ENCODE measurements around the gene ZNF277.

- PRO-cap: no peak
Measured at GRCh38 chr7:107077075-107077946, 32.8 kb downstream of the PRKAR2B start.

DNA sequence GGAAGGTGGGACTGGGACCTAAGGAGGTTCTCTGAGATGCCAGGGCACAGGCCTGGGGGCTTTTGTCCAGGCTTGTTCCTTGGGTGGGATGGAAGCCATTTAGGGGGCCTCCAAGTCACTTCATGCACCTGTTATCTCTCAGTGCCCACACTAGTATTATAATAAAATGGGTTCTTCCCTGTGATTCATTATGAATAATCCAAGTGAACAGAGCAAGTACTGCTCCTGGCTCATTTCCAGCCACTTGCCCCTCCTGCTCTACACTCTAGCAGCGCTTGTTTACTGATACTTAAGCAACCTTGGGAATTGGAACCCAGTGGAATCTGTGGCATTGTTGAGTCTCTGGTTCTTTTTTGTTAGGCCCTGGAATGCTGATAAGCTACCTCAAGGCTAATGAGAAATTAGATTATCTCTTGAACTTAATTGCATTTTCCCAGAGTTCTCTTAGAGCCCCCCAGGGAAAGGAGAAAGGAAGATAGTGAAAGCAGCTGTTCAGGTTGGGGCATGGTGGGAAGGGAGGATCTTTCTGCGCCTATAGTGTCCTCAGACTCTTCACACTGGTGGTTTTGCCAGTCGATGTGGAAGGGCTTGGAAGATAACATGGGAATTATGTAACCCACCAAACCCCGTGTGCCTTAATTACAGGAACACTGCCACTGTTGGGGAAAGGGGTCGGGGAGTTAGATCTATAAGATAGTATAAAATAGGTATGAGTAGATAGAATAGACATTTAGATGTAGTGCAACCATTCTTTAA, 34.1 kb downstream of the PRKAR2B start:
- PRO-cap: no peak

DNA sequence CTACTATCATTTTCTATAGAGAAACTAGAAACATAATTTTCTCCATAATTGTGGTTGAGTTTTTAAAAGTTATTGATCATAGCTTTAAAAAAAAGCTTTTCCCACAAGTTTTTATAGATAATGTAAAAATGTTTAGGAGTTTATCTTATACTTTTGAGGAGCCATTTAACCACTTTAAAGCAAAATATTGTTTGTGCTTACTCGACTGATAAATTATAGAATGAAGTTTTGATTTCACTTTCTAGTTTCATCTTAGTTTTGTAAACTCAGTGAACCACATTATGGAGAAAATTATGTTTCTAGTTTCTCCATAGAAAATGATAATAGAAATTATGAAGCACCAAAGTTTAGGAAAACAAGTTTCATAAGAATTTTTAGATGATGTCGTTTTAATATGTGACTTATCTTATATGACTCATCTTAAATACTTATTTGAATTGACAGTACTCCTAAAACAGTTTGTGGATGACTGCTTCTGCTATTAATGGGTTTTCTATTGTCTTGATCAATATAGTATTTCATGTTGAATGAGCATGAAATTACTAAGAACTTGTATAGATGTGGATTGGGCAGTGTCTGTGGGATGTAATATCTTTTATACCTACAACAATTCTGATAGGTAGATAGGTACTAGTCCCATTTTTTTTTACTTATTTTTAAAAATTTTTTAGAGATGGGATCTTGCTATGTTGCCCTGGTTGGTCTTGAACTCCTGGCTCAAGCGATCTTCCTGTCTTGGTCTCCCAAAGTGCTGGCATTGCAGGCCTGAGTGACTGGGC, 3.5 kb downstream of the HBP1 start:
- PRO-cap: no peak

GRCh38 chr7:107234486-107234720, 65.6 kb downstream of the HBP1 start:
- PRO-cap: no peak

- PRO-cap: no peak
Measured at GRCh38 chr7:107286860-107287527, 118.2 kb downstream of the HBP1 start.

- PRO-cap: no peak
Measured at GRCh38 chr7:107387447-107388077, 82.3 kb upstream of the GPR22 start.

- PRO-cap: no peak
Measured at GRCh38 chr7:107608860-107609444, 28.9 kb downstream of the BCAP29 start.

DNA sequence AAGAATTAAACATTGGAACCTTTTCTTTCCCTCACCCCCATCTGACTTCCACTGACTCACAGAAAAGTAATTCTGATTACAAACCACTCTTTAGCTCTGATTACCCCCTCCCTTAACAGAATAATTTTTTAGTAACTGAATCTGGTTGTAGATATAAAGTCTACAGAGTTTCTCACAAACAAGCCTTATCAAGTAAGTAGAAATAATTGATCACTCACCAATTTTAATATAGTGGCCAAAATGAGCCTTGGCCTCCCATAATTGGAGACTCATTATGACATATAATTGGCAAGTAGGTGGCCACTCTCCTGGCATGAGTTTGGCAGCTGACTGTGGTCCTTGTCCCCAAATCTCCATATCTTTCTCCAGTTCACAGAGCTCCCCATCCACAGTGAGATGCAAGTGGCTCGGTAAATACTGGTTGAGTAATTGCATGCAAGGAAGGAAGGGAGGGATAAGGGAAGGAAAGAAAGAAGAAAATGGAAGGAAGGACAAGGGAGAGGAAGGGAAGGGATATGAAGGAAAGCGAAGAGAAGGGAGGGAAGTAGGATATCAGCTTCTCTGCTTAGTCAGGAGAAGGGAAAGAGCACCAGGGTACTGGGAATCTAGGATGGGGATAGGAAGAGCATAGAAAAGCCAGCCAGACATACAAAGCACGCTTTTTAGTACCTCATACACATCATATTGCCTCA, 32.2 kb downstream of the SLC26A4 start:
- PRO-cap: no peak

GRCh38 chr7:107744719-107745035, 735 bp downstream of the CBLL1 start:
- PRO-cap: no peak

GRCh38 chr7:107932694-107933288, 41.8 kb downstream of the DLD start:
- PRO-cap: no peak

DNA sequence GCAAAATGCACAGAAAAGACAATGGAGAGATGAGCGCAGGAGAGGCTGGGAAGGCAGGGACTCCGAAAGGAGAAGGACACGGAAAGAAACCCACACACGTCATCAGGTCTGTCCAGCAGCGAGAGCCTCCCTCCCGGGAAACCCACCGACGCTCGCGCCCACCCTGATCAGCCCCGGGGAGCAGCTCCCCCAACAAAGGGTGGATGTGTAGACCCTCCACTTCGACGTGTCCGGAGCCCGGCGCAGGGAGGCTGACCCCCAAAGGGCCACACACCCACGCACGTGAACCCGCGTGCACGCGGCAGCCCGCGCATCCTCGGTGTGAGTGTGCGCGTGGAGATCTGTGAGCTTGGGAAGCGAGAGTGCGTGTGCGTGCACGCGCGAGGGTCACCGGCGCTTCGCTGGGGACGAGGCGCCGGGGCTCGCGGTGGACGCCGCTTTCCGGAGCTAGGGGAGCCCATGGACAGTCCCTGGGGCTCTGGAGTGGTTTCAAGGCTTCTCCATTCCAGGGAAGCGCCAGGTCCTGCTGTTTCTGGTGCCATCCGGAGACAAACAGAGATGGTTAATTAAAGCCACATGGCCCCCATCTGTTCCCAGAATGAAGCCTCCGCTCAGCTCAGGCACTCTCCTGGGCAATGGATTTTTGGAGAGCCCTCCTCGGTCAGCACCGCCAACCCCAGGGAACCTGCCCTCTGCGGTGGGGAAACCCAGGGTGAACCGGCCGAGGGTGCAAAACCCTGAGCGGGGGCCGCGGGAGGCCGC, 927 bp downstream of the LAMB1 start:
- PRO-cap: bidirectional peak, plus-strand start at position 360 of the sequence, minus-strand start at position 404 of the sequence; bidirectional peak, plus-strand start at position 585 of the sequence, minus-strand start at position 532 of the sequence

GRCh38 chr7:108037646-108037905, 34.6 kb upstream of the LAMB1 start:
- PRO-cap: no peak

- PRO-cap: no peak
Measured at GRCh38 chr7:108416186-108416755, 40.0 kb downstream of the NRCAM start.

- PRO-cap: unidirectional peak, plus-strand start at chr7:108454691; unidirectional peak, plus-strand start at chr7:108455022
Measured at GRCh38 chr7:108454415-108455403, 1.5 kb downstream of the NRCAM start.

- PRO-cap: no peak
Measured at GRCh38 chr7:108470486-108471215, 14.4 kb upstream of the NRCAM start.

DNA sequence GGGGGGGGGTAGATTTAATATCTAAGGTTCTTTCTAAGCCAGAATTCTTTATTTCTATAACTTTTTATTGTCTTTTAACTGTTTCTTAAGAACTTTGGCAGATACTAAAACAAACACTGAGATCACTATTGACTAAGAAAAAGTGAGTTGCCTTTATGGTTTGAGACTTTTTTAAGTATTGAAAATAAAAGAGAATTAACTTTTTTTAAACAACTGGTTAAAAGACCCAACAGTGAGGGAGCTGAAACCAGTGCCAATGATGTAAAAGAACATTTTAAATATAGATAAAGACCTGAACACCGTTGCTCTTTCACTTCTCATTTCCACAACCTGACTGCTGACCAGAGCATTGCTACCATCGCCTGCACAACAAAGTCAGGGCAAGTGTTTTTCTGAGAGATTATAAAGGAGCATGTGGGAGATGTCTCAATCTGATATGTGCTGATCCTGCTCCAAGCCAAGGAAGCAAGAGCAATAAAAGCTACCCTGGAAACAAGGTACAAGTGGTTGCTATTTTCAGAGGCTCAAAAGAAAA, 34.8 kb downstream of the IMMP2L start:
- PRO-cap: no peak

GRCh38 chr7:112074691-112075371, 131.4 kb downstream of the DOCK4 start:
- PRO-cap: no peak

DNA sequence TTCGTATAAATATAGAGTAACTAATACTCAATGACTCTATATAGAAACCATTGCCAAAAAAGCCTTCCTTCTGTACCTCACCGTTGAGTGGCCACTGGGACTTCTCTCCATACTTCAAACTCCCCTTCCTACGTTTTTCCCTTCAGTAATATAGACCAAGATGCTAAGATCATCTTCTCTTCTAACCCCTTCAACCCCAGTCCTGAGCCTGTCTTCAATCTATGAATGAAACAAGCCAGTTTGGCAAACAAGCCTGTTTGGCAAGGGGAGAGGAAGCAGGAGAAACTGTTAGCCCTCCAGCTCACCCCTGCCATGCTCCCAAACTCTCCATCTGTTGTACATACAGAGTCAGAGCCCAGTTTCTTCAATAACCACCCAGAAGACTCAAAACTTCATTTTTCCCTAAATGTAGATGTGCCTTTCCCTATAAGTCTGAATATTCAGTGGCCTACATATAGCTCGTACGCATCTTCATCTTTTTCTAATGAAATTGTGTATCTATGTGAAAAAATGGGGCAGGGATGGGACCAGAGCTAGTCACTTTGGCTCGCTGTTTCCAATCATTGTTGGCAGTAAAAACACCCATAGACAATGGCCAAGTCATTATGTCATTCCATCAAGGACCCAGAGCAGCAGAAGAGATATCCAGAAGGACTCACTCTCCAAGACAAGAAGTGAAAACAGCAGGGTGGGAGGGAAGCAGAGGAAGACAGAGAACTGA, 87.5 kb downstream of the DOCK4 start:
- PRO-cap: no peak

- PRO-cap: no peak
Measured at GRCh38 chr7:112144109-112144639, 62.0 kb downstream of the DOCK4 start.

DNA sequence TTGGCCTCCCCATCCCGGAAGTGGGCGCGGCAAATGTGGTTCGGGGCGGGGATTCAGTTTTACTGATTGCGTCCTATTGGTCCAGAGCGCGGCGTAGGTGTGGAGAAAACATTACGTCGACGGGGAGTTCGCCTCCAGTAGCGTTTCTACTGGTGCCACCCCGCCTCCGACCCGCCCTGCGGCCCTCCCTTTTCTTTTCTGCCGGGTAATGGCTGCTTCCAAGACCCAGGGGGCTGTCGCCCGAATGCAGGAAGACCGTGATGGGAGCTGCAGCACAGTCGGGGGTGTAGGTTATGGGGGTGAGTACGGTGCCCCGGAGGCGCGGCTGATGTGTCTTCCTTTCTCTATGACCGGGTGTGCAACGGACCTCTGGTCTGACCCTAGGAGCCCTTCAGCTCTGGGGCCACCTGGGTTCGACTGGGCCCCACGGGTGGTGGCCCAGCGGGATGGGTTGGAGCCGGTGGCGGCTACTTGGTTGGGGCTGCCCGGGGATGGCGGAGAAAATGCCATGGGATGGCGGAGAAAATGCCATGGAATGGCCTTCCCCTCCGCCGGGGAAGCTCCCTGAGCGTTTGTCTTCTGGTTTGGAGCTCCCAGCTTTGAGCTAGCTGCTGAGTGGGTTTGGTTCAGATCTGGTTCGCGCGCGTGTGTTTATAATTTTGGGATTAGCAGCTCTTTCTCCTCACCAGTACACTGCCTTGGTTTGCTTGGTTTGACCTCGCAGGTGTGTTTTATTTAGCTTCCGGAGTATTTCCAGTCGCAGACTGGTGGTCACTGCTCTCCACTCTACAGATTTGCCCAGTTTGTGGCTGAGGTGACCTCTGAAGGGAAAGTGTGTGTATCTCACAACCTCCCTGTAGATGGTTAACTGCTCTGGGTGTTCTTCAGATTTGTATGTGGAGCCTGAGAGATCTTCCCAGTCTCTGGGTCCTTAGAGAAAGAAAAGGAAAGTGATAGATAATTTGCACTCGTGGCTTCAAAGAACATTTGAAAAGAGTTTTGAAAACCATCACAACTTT, at the start of gene ZNF277:
TSS of gene ZNF277 (plus strand) at position 187 of the 1,019 bp plus-strand sequence.
- PRO-cap: bidirectional peak, plus-strand start at position 194 of the sequence, minus-strand start outside the sequence; unidirectional peak, minus-strand start at position 808 of the sequence